Measurements from ENCODE around the genes CHP1 and JMJD7.

- RRBS = no CpG with 5 or more reads among the region's 6 CpGs
These were observed 67.6 kb downstream of the CHAC1 start for GRCh38 chr15:41020820-41021296.

GRCh38 chr15:41074078-41074815 is 41.8 kb downstream of the INO80 start:
- RRBS = no CpG with 5 or more reads among the region's 9 CpGs

DNA sequence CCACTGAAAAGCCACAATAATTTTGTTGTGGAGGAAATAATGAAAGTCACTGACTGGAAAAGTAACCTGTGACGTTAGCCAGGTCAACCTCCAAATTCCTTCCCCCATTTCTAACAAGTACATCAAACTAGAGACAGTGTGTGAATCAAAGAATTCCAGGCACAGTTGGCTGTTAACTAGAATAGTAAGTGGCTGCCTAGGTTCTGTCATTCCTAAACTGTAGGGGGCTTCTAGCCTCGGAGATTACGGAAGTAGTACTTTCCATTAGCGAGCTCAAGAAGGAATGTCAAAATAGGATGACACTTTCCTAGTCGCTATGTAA is 1.1 kb downstream of the INO80 start:
- RRBS = no CpG with 5 or more reads among the region's 5 CpGs

- RRBS = 1% methylated on average over 28 of the region's 63 CpGs
These were observed at the start of gene CHP1 for GRCh38 chr15:41230892-41231803. CHP1 (plus strand) TSS chr15:41231268.

DNA sequence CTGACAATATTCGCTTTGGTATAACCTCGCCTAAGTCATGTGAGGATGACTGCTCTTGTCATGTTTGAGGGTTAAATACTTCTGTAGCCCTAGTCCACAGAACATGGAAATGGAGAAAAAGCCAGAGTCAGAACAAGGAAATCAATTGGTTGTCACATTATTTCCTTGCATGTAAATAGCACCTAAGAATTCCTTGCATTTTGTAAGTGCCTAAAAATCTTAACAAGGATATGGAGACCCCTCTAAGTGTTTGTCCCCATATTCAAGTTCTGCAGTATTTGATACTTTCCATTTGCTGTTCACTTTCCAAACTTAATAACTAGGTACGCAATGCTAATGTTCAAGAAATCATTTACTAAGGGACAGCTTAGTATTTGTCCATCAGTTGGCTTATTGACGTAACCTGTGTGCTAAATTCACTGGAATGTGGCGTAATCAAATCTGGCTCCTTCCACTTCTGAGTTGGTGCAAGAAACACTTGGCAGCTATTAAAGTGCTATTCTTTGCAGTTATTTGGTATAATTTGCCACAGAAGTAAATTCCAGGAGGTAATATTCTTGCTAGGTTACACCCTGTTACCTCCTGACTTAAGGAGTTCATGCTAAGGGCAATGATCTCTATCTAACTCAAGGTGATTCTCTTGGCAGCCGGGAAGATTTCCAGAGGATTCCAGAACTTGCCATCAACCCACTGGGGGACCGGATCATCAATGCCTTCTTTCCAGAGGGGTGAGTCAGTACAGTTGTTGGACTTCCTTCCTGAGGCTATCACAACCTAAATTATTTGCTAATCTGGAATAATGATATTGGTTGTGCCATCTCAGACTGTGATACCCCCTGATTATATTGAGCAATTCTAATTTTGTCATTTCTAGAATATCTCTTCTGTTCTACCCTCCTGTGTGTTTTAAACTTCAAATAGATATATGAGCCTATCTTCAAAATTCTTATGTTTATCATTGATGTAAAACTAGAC is 25.5 kb downstream of the CHP1 start:
- RRBS = no CpG with 5 or more reads among the region's 7 CpGs

GRCh38 chr15:41474382-41474884 is 19.2 kb upstream of the ITPKA start:
- RRBS = no CpG with 5 or more reads among the region's 9 CpGs

- RRBS = no CpG with 5 or more reads among the region's 10 CpGs
These were observed 11.4 kb upstream of the ITPKA start for GRCh38 chr15:41482074-41482942.

GRCh38 chr15:41503334-41503875 is 9.7 kb downstream of the ITPKA start:
- RRBS = 46% methylated on average over 6 of the region's 14 CpGs

DNA sequence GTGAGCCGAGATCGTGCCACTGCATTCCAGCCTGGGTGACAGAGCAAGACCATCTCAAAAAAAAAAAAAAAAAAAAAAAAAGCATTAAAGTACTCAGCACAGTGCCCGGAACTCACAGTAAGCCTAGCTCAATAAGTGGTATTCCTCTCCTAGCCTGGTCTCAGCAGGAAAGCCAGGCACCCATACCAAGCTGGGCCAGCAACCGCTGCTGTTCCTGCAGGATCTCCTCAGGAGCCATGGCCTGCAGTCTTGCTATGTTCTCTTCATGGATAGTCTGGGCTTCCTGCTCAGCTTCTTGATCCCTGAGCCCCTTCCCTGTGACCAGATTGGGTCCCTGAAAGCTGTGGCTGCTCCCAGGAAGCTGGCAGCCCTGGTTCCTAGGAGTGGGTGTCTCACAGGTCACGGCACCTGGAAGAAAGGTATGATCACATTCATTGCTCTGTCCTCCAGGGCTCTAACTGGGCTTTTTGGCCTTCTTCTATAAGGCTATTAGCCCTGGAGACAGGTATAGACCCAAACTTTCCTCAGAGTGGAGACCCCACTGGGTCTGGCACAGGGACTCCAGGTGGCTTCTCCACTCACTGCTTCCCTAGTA is 9.4 kb downstream of the RPAP1 start:
- RRBS = no CpG with 5 or more reads among the region's 5 CpGs

GRCh38 chr15:41766992-41768031 is 7.0 kb upstream of the MAPKBP1 start:
- RRBS = no CpG with 5 or more reads among the region's 4 CpGs

- RRBS = 1% methylated on average over 14 of the region's 54 CpGs
These were observed at the start of gene JMJD7 for GRCh38 chr15:41828007-41828841. JMJD7 (plus strand) TSS chr15:41828092.

GRCh38 chr15:41837009-41837643 is 1.5 kb upstream of the PLA2G4B start:
- RRBS = no CpG with 5 or more reads among the region's 17 CpGs

GRCh38 chr15:41897175-41898259 is 3.7 kb upstream of the SPTBN5 start:
- RRBS = no CpG with 5 or more reads among the region's 22 CpGs

- RRBS = no CpG with 5 or more reads among the region's 12 CpGs
These were observed 5.4 kb upstream of the SPTBN5 start for GRCh38 chr15:41898989-41899957.

DNA sequence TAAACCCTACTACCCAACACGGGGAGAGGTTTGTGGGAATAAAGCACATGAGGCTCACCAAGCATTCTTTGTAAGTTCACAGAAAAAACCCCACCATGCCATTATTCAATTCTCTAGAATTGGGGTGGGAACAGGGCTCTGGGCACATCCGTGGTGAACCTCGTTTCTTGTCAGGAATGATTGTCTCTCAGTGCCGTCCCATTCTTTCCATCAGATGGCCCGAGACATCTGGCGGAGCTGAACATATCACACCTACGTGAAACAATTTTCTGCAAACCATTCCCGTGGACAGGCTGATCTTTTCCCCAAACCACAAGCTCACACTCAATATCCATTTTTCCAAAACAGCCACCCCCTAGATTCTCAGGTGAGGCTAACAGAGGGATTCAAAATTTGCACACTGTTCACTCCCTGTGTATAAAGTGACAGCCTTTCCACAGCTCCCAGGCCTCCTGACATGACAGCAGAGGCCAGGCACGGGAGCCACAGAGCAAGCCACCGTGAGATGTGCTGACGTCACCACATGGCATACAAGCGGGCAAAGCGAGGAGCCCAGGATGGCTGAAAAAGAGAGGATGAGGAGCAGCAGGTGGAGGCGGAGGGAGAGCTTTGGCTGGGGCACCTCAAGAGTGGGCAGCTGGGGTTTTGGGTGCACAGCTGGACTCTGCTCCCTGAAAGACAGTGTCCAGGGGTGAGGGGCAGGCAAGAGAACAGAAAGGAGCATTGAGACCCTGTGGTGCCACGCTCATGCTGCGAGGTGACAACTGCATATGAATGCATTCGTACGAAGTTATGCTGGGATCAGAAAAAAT is 27.2 kb downstream of the EHD4 start:
- RRBS = no CpG with 5 or more reads among the region's 18 CpGs

GRCh38 chr15:41951422-41951878 is 20.9 kb downstream of the EHD4 start:
- RRBS = no CpG with 5 or more reads among the region's 2 CpGs

DNA sequence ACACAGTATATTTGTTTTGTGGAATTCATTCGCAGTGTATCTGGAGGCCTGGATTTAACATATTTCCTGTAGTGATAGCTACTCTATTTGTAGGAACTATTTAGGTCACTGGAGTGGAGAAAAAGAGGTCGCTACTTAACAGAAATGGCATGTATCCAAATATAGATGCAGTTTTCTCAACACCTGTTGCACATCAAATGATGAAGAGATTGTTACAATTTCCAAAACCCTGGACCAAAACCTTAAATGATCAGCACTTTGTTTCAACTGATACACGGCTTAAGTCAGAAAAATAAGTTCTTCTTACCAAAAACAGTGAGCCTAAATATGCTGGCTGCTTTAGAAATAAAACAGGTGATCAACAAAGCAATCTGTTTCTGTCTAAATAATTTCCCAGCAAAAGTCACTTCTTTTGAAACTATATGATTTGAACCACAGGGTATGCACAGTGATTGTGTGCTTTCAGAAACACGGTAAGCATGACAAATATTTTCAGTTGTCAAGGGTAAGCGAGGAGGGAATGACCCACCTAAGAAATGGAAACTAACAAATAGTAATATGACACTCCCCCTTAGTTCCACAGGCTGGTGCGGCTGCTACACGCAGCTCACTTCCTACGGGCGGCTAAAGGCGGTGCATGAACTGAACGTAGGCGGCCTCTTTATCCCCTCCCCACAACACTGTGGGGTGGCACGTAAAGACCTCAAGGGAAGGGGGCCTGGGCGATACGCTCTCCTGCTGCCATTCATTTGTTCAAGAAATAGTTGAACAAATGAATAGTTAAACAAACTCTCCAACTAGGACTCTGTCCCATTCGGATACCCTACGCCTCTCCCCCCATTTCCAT is 1.1 kb downstream of the EHD4 start:
- RRBS = no CpG with 5 or more reads among the region's 17 CpGs

- RRBS = no CpG with 5 or more reads among the region's 12 CpGs
These were observed 1.4 kb upstream of the PLA2G4F start for GRCh38 chr15:42157587-42158500.

DNA sequence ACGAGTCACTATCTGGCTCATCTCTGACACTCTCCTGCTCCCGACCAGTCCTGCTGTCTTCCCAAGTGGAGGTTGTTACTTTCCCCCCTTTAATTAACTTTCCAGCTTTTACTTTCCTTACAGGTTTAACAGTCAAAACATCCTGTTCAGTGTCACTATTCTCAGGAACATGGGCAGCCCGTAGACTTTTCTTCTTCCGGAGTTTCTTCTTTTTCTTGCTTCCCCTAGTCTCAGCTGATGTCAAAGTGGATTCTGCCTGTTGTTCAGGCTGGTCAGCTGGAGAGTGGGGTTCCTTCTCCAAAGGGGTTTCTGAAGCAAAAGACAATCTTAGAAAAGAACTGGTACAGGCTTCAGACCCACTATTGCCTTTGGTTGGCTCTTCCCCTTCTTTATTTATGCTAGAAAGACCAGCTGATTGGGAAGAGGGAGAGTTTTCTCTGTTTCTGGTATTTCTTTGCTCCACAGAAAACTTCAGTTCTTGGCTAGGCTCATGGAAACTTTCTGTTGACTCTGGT is 51.6 kb downstream of the ZNF106 start:
- RRBS = no CpG with 5 or more reads among the region's 4 CpGs

DNA sequence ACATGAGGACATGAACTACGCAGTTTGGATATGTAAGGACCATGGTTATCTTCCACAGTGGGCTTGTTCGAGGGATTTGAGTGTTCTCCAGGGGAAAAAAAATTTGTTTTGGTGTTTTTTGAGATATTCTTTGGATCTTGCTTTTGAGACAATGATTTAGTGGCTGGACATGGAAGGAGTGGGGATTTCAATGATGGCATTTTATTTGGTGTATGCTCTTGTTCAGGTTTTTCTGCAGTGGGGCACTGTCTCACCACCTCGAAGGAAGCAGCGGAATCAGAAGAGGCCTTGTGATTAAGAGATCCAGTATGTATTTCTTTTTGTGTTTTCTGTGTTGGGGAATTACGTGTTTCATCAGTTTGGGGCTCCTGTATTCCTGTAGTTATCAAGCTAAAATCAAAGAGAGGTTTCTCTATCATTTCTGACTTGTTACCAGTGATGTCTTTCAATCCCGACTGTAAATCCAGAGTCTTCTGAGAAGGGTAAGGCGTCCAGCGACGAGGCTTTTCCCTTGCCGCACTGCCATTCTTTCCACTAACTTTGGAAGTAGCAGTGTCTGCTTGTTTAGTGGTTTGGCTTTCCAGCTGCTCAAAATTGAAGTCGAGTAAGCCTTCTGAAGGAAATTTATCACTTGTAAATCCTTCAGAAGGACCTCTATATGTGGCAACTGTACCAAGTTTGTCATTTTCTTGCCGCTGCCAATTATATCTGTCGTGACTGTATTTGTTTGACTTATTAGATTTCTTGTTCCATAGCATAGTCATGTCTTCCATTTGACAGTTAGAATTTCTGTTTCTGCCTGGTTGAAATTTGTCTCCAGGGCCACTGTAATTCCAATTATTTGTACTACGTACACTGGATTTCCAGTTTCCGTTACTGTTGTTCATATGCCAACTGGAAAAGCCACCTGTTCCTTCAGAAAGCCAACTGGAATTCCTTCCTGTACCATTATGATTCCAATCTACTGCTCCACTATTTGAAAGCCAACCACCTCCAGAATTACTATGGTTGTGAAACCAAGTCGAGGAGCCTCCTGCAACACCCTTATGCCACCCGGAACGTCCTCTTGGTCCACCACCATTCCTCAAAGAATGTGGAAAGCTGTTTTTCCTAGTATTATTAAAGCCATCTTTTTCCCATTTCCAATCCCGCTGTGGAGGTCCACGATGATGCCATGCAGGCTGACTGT is 39.9 kb downstream of the ZNF106 start:
- RRBS = no CpG with 5 or more reads among the region's 20 CpGs

Measured in AG10803 (cell line).